ENCODE results near the genes TRPV1 and ATP2A3.

GRCh38 chr17:3474082-3474714 is 1.6 kb upstream of the ASPA start:
- PRO-cap, 2 experiments: no peak in any of the 2 experiments

DNA sequence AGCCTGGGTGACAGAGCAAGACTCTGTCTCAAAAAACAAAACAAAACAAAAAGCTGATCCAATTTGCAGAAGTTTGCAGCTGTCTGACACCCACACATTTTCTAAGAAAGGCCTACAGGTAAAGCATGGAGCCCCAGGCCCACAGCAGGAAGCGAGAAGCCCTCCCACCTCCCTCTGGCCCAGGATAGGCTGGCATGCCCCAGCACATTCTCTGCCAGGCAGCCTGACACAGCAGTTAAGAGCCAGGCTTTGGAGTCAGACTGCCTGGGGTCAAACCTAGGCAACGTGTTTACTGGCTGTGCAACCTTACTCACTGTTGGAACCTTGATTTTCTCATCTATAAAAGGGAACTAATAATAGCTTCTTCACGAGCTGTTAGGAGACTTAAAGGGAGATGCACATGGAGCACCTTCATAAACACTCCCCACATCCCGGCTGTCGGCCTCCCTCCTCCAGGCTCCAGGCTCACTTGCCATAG is 5.3 kb upstream of the TRPV3 start:
- PRO-cap, 2 experiments: no peak in any of the 2 experiments

DNA sequence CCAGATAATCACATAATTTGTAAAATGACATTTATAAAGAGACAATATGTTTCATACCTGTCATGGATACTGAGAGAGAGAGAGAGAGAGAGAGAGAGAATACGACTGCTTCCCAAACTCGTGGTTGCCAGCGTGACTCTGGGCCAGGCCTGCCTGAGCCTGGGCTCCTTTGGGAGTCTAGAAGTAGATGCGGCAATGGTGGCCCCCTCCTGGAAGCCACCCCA is at the start of gene TRPV1:
TRPV1 (minus strand) TSS at position 160 of the 224 bp plus-strand sequence.
- PRO-cap, 2 experiments: no peak in any of the 2 experiments

DNA sequence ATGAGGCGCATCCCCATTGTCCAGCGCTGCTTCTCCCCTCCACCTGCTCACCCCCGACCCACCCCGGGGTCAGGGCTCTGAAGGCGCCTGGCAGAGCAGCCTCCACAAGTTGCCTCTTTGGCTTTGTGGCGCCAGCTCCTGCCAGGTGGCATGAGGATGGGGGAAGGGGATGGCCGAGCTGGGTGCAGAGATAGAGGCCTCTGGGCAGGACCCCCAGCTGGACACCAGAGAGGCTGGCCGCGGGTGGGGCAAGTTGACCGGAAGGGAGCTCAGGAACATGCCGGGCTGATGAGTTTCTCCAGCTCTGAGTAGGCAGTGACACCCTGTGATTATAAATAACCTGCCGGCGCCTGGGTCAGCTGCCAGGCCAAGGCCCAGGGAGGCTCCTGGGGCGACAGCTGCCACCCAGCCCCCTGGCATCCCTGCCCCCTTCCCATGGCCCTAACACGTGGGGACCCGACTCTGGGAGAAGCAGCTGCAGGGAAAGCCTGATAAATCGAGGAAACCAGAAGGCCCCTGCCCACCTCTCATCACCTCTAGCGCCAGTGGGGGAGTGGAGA is 758 bp downstream of the P2RX5 start:
- PRO-cap, 2 experiments: no peak in any of the 2 experiments

- PRO-cap, 2 experiments: no peak in any of the 2 experiments
Measured at GRCh38 chr17:3724048-3724818, 530 bp downstream of the HASPIN start.

DNA sequence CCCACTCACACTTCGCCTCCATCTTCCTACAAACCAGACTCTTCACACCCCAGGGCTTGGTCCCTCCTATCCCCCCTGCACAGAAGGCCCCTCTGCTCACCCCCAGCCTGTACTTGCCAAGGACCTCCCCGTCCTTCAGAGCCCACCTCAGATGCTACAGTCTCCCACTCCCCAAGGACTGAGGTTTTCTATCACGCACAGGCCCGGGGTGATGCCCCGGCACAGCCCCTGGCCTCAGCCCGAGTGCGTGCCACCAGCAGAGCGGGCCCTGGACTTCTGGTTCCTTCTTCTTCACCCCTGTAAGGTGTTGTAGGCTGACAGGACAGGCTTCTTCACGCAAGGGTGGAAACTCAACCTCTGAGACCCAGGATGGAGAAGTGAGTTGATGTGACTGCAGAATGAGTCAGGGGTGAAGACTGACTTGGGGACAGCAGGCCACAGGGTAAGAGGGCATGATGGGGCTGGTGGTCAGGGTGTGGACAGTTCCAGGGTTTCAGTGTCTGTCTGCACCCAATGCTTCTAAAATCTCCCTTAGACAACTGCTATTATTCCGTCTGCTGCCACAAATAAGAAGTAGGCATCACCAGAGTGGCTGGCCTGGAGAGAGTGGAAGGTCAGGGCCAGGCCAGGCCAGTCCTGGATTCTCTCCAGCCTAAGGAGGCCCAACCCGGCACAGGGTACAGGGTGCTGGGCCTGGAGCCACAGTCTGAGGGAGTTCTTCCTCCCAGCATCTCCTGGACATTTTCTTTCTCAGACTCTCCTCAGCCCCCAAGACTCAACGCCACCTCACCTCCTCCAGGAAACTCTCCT is 2.4 kb downstream of the ITGAE start:
- PRO-cap, 2 experiments: no peak in any of the 2 experiments

- PRO-cap, 2 experiments: no peak in any of the 2 experiments
Measured at GRCh38 chr17:3838105-3838641, 7.9 kb downstream of the NCBP3 start.

GRCh38 chr17:3915012-3915868 is 1.0 kb downstream of the P2RX1 start:
- PRO-cap, 2 experiments: no peak in any of the 2 experiments

- PRO-cap, 2 experiments: no peak in any of the 2 experiments
Measured at GRCh38 chr17:3918726-3919387, 2.6 kb upstream of the P2RX1 start.

DNA sequence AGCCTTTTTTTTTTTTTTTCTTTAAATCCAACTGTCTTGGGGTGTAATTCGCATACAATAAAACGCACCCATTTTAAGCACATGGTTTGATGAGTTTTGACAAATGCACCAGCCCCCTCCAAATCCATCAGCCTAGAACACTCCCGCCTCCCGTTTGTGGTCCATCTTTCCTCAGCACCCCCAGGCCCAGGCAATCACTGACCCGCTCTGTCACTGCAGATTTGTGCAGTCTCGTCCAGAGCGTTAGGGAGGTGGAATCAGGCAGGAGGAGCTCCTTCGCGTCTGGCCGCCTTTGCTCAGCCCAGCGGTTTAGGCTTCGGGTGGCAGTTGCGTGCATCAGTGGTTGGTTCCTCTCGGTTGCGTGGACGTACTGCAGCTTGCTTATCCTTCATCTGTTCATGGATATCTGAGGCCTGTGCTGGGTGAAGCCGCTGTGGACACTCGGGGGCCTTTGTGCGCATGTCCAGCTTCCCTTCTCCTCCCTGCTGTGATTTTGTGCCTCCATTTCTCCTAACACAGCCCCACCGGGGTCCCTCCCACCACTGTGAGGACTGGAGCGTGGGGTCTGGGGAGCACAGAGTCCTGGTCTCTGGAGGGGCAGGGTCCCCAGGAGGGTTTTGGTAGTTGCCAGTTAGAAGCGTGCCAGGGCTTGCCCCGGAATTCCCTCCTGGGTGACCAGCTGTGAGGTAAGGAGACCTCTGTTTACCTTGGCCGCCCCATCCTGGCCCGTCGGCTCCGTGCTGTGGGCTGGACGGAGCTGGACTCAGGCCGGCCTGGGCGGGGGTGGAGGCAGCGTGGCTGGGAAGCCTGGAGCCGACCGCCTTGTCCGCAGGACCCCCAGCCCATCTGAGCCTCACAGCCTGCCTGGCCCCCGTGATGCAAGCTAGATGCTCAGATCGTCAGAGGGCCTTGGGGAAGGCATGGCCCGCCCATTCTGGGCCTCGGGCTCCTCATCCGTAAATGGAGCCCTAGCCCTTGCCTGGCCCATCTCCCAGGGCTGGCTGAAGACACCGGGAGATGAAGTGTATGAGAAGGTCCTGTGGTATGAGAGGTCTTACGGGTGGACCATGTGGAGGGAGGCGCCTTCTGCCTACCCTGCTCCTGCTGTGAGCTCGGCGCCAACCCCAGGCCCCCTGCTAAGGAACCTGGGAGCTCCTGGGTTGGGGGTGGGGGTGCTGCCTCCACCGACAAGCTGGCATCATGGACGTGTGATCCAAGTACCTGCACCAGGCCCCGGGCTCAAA is 5.0 kb upstream of the P2RX1 start:
- PRO-cap, 2 experiments: no peak in any of the 2 experiments

GRCh38 chr17:3963935-3965046 is at the start of gene ATP2A3:
ATP2A3 (minus strand) TSS chr17:3964437.
- PRO-cap, 2 experiments: peak in 2 of 2 experiments; most common plus-strand start chr17:3964576 (in 1); most common minus-strand start chr17:3964434 (in 1)

DNA sequence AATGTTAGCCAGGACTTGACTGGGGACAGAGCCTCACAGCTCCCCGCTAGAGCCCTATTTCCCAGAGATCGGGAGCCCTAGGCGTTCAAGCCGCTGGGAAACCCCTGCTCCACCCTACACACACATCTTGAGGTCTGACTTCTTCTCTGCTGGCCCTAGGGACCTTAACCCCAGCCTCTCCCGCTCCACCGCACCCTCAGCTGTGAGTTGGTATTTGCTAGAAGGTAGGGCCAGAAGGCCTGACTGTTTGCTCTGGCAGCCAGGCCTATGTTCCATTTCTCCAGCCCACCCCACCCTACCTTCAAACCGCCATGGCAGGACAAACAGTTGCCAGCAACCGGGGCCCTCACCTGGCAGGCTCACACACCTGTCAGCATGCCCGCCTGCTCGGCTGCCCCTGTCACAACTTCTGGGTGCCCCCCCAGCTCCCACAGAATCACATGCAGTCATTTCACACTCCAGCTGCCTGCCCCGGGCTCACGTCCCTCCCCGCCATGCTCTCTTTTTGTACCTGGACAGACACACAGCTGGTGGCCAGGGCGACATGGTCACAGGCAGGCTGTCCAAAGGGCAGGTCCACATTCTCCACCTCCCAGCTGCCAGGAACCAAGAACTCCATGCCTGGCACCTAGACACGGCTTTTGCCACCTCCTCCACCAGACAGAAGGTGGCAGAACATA is 2.5 kb upstream of the ATP2A3 start:
- PRO-cap, 2 experiments: no peak in any of the 2 experiments

- PRO-cap, 2 experiments: no peak in any of the 2 experiments
Measured at GRCh38 chr17:4050610-4051181, 86.5 kb upstream of the ATP2A3 start.

DNA sequence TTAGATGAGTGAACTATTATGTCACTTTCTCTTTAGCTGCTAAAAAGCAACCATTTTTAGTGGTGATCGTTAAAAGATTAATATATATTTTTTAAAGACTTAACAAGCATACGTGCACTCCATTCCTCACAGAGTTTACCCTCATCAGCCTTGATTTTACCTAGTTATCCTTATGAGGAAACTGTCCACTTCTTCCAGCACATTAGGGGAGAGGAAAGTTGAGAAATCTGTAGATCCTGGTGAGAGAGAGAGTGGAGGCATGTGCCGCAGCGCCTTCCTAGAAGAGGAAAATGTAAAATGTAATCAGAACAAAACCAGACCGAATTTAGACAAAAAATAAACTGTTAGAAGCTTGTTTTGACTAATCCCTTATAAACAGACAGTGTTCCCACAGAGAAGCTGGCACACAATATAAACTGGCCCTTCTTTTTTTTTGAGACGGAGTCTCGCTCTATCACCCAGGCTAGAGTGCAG is 37.3 kb downstream of the ZZEF1 start:
- PRO-cap, 2 experiments: no peak in any of the 2 experiments

- PRO-cap, 2 experiments: no peak in any of the 2 experiments
Measured at GRCh38 chr17:4130650-4131330, 12.0 kb downstream of the ZZEF1 start.

DNA sequence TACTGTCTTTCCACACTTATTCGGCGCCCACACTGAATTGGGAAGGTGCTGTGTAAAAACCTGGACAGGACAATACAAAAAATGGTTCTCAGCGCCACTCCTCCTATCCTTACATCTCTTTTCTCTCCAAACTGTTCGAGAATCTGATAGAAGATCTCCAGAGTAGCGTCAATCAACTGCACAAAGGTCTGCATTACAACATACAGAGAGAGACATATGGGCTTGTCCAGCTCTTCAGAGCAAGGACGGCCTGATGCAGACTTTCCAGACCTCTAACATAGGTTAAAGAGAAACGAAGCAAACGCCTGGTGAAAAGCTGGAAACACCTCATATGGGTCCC is 753 bp downstream of the ZZEF1 start:
- PRO-cap, 2 experiments: no peak in any of the 2 experiments

GRCh38 chr17:4204544-4205047 is 59.2 kb downstream of the ANKFY1 start:
- PRO-cap, 2 experiments: no peak in any of the 2 experiments

GRCh38 chr17:4247478-4248517 is 16.0 kb downstream of the ANKFY1 start:
- PRO-cap, 2 experiments: peak in 1 of 2 experiments; most common minus-strand start chr17:4247765 (in 1)

GRCh38 chr17:4375549-4375948 is 9.1 kb upstream of the UBE2G1 start:
- PRO-cap, 2 experiments: no peak in any of the 2 experiments

GRCh38 chr17:4482580-4482977 is 16.1 kb upstream of the SPNS2 start:
- PRO-cap, 2 experiments: peak in 1 of 2 experiments; most common plus-strand start chr17:4482862 (in 1); most common minus-strand start chr17:4482750 (in 1)

All from Colon Carcinoma Metastatic in the Brain (tissue), 2 donors.